SK-MEL-5 (cell line): ENCODE results near the gene CCDC127.

DNA sequence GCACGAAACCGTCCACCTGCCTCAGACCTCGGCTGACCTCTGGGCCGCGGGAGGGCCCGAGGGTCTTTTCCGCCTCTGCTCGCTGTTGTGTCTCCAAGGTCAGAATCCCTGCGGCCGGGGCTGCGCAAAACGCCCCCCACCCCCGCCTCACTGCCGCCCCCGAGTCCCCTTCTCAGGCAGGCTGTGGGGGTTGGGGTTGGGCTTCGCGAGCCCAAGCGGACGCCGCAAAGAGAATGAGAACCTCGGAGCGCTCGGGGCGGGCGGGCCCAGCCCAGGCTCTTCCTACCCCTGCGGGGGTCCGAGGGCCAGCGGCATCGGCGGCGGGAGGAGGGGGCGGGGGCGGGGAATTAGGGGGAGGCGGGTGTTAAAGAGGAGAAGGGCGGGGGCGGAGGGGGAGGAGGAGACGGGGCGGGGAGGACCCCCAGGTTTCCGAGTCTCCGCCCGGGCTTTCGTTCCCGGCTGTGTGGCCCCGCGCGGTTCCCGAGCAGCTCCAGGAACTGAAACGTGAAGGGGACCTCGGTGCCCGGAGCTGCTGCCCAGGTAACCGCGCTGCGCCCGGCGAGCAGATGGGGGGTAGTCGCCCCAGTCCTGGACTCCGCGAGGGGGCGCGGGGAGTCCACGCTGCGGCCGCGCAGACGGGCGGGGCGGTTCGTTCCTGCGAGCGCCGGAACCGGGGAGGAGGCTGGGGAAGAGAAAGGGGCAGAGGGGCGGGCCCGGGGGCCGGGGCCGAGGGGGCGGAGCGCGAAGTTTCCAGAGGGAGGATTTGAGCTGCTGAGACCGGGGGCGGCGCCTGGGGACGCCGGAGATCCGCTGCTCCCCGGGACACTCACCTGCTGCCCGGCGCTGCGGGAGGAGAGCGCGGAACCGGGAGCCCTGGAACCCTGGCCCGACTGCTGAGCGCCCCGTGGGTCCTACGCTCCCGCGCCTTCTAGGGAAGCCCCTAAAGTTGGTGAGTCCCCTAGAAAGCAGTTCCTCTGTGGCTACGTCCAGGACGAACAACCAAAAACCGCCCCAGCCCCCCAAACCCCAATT, 38.4 kb upstream of the PLEKHG4B start:
RAMPAGE:
- cytosol, long total RNA: no peak
- long total RNA: no peak
- nucleus, long total RNA: no peak

DNA sequence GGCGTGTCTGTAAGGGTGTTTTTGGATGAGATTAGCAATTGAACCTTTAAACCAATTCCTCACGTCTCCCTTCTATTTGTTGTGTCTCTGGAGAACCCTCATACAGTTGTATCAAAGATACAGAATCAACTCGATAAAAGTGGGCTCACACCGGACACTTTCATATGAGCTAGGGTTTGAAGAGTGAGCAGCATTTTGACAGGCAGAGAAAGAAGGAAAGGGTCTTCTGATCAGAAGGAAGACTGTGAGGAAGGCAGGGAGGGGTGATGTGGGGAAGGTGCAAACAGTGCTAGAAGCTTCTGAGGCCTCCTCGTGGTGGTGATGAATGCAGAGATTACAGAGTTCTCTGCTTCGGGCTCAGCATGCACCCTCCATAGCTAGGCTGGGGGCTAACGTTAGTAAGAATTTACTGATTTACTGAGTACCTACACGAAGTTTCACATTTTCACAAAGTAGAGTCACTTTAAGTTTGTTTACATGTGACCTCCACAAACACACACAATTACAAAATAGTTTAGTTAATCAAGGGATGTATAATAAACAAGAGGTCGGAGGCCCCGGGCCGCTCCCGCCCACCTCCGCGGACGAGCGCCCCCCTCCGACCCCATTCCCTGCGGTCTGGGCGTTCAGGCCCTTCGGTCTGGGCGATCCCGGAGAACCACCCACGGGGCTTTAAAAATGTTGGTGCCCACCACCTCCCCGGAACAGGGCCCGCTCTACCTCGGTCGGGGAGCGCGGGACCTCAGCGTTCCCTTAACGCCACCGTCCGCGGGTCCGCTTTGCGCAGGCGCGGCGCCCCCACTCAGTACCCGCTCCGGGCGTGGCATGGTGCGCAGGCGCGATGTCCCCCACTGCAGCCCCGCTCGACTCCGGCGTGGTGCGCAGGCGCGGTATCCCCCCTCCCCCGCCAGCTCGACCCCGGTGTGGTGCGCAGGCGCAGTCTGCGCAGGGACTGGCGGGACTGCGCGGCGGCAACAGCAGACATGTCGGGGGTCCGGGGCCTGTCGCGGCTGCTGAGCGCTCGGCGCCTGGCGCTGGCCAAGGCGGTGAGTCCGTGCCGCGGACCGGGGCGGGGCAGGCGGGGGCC, at the start of gene CCDC127:
CCDC127 (minus strand) TSS at position 781 of the 1,087 bp plus-strand sequence.
RAMPAGE:
- cytosol, long total RNA: start-site peak on the minus strand centred at position 762 of the sequence, 36 bp wide, 234 and 183 reads in 2 replicates; start-site peak on the plus strand centred at position 957 of the sequence, 48 bp wide, 2,449 and 2,373 reads in 2 replicates
- long total RNA: start-site peak on the minus strand centred at position 767 of the sequence, 29 bp wide, 23 and 199 reads in 2 replicates; start-site peak on the plus strand centred at position 966 of the sequence, 36 bp wide, 1,006 and 871 reads in 2 replicates
- nucleus, long total RNA: start-site peak on the plus strand centred at position 949 of the sequence, 64 bp wide, 89 and 210 reads in 2 replicates

DNA sequence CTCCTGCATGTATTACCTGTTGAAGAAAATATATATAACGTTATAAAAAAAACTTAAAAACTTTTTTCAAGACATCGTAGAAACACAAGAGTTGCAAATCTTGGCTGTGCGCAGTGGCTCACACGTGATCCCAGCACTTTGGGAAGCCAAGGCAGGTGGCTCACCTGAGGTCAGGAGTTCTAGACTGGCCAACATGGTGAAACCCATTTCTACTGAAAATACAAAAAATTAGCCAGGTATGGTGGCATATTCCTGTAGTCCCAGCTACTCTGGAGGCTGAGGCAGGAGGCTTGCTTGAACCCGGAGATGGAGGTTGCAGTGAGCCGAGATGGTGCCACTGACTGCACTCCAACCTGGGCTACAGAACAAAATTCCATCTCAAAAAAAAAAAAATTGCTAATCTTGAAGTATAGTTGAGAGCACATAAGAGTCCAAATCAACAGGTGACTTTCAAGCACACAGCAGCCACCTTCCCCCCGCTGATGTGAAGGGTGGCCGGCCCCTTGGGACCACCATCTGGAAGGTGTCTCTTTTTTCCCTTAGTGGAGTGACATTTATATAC, 21.1 kb downstream of the SDHA start:
RAMPAGE:
- cytosol, long total RNA: no peak
- long total RNA: no peak
- nucleus, long total RNA: no peak

DNA sequence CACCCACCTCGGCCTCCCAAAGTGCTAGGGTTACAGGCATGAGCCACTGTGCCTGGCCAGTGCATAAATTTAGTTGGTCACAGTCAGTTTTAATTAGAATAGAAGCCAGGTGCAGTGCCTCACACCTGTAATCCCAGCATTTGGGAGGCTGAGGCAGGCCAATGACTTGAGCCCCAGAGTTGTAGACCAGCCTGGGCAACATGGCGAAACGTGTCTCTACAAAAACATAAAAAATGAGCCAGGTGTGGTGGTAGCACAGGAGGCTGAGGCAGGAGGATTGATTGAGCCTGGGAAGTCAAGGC, 17.8 kb upstream of the PDCD6 start:
RAMPAGE:
- cytosol, long total RNA: no peak
- long total RNA: no peak
- nucleus, long total RNA: no peak

DNA sequence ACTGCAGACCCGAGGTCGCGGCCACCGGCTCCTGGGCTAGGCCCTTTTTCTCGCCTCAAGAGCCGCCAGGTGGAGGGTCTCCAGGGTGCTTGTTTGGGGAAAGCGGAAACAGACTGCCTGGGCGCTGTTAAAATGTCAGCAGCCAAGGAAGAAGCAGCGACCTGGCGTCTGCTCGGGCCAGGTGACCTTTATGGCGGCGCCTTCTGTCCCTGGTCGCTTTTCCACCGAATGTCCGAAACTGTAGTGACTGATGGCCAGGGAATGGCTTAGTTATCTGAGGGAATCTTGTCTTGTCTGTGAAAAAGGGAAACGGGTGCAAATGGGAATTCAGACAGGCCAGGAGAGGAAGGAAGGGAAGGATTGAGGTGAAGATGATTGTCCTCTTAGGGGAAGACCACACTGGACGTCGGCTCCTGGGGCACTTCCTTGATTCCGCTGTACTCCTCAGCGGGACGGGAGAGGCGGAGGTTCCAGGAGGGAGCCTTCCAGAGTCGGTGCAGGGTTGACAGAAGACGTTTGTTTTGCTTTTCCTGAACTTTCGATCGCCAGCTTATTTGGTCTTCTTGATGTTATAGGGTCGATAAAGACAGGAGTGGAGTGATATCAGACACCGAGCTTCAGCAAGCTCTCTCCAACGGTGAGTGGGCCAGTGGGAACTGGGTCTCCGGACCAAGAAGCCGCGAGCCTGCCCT, 836 bp downstream of the PDCD6 start:
RAMPAGE:
- cytosol, long total RNA: no peak
- long total RNA: no peak
- nucleus, long total RNA: no peak

DNA sequence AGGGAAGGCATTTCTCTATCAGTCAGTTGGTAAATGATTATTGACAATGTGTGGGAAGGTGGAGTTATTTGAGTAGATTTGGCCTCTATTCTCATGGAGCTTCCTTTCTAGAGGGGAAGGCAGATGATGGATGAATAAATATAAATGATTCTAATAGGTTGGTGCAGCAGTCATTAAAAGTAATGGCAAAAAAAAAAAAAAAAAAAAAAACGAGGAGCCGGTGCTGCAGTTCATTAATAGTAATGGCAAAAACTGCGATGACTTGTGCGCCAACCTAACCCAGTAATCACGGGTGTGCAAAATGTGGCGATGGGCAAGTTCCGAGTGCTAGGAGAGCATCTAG, 8.1 kb downstream of the PDCD6 start:
RAMPAGE:
- cytosol, long total RNA: no peak
- long total RNA: no peak
- nucleus, long total RNA: no peak

RAMPAGE:
- cytosol, long total RNA: no peak
- long total RNA: no peak
- nucleus, long total RNA: no peak
Observed at GRCh38 chr5:321854-322148, 287 bp downstream of the AHRR start.

DNA sequence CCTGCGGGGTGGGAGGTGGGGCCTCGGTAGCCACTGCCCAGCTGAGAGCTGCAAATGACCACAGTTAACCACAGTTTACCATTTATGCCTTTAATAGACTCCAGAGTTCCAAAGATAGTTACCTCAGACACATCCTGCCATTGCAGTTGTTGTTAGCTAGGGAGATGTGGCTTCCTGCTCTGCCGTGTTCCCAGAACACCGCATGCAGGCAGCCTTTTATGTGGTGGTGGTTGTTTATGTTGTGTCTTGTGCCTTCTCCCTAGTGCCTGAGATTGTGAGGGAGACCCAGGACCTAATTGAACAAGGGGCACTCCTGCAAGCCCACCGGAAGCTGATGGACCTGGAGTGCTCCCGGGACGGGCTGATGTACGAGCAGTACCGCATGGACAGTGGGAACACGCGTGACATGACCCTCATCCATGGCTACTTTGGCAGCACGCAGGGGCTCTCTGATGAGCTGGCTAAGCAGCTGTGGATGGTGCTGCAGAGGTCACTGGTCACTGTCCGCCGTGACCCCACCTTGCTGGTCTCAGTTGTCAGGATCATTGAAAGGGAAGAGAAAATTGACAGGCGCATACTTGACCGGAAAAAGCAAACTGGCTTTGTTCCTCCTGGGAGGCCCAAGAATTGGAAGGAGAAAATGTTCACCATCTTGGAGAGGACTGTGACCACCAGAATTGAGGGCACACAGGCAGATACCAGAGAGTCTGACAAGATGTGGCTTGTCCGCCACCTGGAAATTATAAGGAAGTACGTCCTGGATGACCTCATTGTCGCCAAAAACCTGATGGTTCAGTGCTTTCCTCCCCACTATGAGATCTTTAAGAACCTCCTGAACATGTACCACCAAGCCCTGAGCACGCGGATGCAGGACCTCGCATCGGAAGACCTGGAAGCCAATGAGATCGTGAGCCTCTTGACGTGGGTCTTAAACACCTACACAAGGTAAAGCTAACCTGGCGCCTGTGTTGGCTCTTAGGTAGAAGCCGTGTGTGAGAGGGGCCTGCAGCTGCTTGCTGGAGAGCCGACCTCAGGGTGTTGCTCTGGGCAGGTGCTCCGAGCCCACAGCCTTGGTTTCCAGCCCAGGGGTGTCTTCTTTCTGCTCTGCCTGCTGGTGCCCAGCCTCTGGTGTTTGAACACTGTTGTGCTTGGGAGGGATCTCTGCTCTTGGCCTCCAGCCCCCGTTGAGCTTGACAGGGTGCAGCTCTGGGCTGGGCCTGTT, 10.5 kb downstream of the EXOC3 start:
RAMPAGE:
- cytosol, long total RNA: no peak
- long total RNA: no peak
- nucleus, long total RNA: no peak

RAMPAGE:
- cytosol, long total RNA: no peak
- long total RNA: no peak
- nucleus, long total RNA: no peak
Observed at GRCh38 chr5:458791-459432, 15.9 kb downstream of the EXOC3 start.

GRCh38 chr5:482456-482881, 39.5 kb downstream of the EXOC3 start:
RAMPAGE:
- cytosol, long total RNA: no peak
- long total RNA: no peak
- nucleus, long total RNA: no peak

GRCh38 chr5:520399-520952, 3.8 kb downstream of the SLC9A3 start:
RAMPAGE:
- cytosol, long total RNA: no peak
- long total RNA: no peak
- nucleus, long total RNA: no peak

GRCh38 chr5:538947-539706, 14.9 kb upstream of the SLC9A3 start:
RAMPAGE:
- cytosol, long total RNA: no peak
- long total RNA: no peak
- nucleus, long total RNA: no peak

DNA sequence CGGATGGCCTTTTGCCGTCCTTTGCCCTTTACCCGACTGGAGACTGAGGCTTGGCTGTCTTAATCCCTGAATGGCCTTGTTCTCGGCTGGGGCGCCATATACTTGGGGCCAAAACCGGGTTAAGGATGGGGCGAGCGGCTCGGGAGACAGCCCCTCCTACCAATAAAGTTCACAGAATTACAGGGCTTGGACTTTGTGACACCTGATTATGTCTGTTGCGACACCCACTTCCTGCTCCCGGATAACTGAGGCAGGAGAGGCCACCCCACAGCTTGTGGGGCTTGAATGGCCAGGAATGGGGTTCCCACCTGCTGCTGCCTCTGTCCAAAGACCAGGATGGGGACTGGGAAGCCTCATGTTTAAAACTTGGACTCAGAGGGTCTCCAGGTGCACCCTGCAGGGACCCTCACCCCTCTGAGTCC, 22.4 kb upstream of the SLC9A3 start:
RAMPAGE:
- cytosol, long total RNA: no peak
- long total RNA: no peak
- nucleus, long total RNA: no peak

DNA sequence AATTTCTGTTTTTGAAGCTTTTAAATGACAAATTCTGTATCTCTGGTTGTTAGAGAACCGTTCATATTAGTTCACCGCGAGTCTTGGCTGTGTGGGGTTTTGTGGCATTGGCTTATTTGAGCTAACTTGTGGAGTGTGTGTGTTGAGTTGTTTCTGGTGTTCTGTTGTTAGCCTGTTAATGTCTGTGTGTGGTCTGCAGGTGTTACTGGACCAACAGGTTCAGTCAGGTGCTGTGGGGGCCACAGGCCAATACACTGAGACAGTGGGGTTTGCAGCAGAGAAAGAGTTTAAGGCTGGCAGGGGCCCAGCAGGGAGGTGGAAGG, 840 bp downstream of the CEP72 start:
RAMPAGE:
- cytosol, long total RNA: no peak
- long total RNA: no peak
- nucleus, long total RNA: no peak

DNA sequence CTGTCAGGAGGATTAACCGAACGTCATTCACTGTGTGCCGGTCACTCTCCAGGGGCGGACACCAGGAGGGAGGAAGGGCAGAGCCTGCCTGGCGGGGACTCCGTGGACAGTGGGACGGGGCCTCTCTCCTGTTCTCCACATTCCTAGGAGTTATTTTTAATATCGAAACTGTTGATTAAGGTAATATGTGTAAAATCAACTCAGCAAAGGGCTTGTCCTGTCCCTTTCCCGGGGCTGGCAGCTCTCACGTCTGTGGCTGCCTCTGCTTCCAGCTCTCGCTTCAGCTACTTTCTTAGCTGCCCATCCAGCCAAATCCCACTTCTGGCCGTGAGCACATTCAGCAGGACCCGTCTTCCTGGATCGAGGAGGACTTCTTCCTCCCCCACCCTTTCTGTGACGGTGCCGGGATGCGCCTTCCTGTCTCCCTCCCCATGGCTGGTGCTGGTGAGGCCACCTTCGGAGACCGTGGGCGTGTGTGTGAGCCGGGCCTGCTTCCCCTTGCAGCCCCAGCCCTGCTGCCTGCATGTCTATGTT, 12.6 kb downstream of the CEP72 start:
RAMPAGE:
- cytosol, long total RNA: no peak
- long total RNA: no peak
- nucleus, long total RNA: no peak

DNA sequence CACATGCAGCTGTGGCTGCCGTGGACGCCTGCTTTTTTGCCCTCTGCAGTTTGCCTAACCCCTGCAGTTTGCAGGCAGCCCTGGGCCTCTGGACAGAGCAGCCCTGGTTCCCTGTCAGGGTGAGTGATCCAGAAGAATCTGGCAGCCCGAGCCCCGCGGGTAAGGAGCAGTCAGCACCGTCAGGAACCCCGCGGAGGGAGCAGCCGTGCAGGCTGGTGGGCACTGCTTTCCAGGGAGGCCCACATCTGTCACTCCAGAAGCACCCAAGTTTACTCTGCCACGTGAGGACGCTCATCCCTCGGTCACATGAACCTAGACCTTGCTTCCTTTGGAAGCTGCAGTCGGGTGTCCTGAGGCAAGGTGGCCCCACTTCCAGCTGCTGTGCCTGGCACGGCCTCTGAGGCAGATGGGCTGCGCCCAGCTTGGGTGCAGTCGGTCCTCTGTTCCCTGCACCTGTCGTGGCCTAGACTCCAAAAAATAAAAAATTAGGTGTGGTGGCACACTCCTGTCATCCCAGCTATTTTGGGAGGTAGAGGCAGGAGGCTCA, 30.5 kb downstream of the CEP72 start:
RAMPAGE:
- cytosol, long total RNA: no peak
- long total RNA: no peak
- nucleus, long total RNA: no peak

GRCh38 chr5:672644-673346, 20.4 kb downstream of the TPPP start:
RAMPAGE:
- cytosol, long total RNA: no peak
- long total RNA: no peak
- nucleus, long total RNA: no peak

DNA sequence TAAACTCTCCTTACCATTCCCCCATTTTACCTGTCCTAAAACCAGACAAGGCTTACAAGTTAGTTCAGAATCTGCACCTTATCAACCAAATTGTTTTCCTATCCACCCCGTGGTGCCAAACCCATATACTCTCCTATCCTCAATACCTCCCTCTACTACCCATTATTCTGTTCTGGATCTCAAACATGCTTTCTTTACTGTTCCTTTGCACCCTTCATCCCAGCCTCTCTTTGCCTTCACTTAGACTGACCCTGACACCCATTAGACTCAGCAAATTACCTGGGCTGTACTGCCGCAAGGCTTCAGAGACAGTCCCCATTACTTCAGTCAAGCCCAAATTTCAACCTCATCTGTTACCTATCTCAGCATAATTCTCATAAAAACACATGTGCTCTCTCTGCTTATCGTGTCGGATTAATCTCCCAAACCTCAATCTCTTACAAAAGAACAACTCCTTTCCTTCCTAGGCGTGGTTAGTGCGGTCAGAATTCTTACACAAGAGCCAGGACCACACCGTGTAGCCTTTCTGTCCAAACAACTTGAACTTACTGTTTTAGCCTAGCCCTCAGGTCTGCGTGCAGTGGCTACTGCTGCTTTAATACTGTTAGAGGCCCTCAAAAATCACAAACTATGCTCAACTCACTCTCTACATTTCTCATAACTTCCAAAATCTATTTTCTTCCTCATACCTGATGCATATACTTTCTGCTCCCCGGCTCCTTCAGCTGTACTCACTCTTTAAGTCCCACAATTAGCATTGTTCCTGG, 12.9 kb upstream of the TPPP start:
RAMPAGE:
- cytosol, long total RNA: no peak
- long total RNA: no peak
- nucleus, long total RNA: no peak

GRCh38 chr5:717179-717602, 24.0 kb upstream of the TPPP start:
RAMPAGE:
- cytosol, long total RNA: no peak
- long total RNA: no peak
- nucleus, long total RNA: no peak

GRCh38 chr5:891051-892148, 1.2 kb downstream of the BRD9 start:
RAMPAGE:
- cytosol, long total RNA: no peak
- long total RNA: no peak
- nucleus, long total RNA: no peak